Skeletal muscle satellite cell (primary cell): ENCODE measurements around the gene DMAP1.

DNA sequence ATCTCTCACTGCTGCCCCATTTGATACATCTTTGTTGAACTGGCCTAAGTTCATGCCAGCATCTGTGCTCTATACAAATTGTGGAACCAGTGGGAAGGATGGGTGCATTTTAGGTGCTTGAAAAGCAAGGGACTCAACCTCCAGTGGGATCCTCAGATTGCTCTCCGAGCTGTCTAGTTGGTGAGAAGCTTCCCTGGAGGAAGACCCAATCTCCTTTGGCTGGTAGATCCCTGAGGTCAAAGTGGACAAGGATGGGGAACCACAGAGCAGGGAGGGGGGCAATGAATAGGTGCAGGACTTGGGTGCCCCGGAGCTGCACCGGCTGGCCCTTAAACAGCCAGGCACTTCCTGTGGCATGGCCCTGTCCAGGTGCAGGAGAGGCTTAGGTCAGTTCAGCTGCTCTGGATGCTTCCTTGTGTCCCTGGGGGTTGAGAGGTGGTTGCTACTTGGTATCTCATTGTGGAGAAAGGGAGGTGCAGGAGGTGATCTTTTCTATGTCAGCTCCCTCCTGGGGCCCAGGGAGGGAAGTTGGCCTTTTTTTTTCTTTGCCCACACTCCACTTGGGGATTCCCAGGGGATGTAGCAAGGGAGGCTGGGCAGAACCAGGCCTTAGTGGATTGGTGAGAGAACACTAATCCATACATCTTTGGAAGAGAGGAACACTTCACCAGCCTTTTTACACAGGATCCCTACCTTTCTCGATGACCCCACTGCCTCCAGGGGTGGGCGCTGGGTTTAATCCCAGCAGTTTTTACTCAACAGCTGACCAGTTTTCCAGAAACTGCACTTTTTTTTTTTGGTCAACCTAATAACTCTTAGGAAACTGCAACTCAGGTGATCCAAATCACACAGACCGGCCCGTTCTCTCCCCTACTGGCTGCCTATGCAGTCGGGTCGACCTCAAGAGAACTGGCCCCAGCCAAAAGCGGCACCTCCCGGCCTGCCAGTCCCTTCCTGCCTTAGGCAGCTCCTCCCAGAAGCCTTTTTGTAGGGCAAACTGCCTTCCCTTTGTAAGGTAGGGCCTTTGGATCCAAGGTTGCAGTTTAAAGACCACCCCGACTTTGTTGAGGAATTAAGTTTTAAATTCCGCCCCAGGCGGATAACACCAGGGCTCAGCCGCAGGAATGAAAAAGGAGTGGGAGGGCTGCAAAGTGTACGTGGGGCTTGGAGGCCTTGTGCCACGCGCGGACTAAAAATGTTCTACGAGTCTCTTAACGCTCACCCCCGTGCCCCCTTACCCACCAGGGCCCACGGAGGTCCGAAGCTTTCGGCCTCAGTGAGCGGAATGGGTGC is 1.1 kb upstream of the ST3GAL3 start:
- CAGE, long polyA plus RNA: no peak

- CAGE, long polyA plus RNA: no peak
Observed at GRCh38 chr1:43880924-43881199, 52.7 kb upstream of the ARTN start.

DNA sequence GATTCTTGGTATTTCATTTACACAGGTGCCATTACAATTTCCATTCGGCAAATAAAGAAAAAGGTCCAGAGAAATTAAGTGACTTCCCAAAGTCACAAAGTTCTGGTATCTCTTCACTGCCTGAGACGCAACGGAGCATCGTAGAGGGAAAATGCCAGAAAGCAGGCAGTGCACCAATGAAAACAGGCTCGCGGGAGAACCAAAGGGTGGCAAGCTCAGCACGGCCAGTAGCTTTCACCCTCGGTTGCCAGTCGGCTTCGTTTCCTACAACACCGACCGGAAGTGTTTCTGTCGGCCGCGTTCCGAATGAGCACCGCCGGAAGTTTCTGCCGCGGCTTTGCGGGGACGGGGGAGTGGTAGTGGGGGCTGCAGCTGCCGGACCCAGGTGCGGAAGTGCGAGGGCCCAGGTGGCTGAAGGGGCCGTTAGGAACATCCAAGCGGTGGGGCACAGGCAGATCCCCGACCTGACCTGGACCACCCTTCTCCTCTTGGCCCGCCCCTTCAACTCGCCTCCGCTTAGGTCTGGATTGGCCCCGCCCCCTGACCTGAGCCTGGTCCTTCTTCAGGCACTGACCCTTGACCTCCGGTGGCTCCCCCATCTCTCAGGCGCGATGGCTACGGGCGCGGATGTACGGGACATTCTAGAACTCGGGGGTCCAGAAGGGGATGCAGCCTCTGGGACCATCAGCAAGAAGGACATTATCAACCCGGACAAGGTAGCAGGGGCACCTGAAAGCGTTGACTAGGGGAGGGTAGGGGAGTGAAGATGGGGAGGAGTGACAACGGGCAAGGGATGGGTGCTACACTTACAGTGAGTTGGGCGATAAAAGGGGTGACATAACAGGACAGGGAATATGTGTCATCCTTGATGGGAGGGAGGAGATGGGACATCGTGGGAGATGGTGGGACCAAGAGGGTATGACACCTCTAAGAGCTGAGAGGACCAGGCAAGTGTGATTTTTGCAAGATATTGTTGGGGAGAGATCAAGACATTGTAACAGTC is at the start of gene DMAP1:
Gene DMAP1, plus strand, starts transcription at position 329 of the 1,003 bp plus-strand sequence.
- CAGE, long polyA plus RNA: no peak

GRCh38 chr1:44217084-44217520 is 3.8 kb downstream of the DMAP1 start:
- CAGE, long polyA plus RNA: no peak

- CAGE, long polyA plus RNA: no peak
Observed at GRCh38 chr1:44244035-44244661, 30.9 kb downstream of the DMAP1 start.

- CAGE, long polyA plus RNA: no peak
Observed at GRCh38 chr1:44255269-44256254, 42.3 kb downstream of the DMAP1 start.

GRCh38 chr1:44276650-44277722 is 63.7 kb downstream of the DMAP1 start:
- CAGE, long polyA plus RNA: no peak

DNA sequence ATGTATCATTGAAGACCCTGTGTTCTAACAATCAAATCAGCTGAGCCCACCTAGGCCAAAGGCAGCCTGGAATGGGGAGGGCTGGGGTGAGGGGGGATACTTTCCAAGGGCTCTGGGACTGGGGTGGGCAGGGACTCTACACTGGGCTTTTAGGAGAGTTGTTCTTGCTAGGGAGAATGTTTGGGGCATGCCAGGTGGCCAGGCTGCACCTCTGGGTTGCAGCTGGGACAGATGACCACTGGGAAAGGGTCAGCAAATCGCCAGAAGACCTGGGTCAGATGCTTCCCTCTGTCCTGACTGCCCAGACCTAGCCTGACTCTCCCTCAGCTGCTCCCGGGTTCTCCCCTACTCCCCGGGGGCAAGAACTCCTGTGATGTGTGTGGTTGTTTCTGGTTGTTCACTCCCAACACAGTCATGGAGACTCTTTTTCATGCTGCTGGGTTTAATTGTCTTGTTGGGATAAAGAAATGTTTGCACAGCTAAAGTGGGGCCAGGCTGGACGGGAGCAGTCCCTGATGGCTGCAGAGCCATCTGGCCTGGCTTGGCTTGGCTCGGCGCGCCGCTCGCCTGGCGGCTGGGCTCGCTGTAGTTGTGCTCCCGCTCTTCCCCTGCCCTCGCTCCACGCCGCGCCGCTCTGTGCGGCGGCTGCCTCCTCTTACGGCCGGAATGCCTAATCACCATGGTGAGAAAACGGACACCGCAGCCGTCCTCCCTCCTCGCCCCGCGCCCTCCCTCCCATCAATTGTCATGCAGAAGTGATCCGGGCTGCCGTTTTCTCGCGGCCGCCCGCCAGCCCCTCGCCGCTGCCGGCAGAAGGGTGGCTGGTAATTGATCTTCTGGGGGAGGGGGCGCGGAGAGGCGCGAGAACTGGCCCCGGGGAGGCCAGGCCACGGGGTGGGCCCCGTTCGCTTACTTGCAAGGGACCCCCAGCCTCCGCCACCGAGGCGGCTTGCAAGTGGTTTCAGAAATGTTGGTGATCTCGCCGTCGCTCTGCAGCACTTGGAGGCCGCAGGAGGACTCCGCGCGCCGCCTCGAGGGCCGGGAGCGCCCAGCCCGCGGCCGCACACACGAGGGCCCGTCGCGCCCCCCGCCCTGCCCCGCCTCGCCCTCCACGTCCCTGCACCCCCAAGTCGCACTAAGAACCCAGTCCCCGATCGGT is 12.2 kb downstream of the RNF220 start:
- CAGE, long polyA plus RNA: no peak

DNA sequence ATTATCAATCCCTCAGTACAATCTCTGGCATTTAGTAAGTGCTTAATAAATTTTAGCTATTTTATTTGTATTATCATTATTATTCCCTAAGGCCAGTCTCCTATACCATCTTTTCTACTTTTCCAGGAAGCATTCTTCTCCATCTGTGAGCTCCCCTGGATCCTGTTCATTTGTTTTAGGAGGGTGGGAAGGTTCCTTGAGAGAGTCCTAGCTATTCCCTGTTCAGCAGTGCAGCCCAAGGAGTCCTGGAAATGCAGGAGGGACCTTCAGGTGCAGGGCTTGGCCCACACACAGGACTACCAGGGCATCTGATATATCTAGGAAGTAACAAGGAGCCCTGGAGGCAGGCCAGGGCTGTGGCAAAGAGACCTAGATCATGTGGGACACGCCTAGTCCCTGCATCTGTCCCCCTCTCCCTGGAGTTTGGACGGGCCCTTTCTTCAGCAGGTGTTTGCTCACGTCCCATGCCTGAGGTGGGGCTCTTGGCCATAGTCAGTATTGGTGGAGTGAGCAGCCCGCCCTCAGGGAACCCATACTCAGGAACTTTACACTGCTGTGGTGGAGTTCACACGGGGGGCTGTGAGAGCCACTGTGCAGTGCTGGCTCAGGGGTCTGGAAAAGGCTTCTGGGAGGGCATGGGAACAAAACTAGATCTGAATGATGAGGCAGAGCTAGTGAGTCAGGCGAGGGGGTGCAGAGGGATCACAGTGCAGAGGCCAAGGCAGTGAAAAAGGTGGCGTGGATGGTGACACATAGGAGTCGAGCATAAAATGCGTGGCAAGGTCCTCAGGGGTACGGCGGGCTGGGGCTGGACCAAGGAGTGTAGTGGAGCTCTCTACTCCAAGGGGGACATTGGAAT is 25.7 kb downstream of the TMEM53 start:
- CAGE, long polyA plus RNA: no peak

GRCh38 chr1:44757400-44757738 is 17.7 kb downstream of the KIF2C start:
- CAGE, long polyA plus RNA: no peak

DNA sequence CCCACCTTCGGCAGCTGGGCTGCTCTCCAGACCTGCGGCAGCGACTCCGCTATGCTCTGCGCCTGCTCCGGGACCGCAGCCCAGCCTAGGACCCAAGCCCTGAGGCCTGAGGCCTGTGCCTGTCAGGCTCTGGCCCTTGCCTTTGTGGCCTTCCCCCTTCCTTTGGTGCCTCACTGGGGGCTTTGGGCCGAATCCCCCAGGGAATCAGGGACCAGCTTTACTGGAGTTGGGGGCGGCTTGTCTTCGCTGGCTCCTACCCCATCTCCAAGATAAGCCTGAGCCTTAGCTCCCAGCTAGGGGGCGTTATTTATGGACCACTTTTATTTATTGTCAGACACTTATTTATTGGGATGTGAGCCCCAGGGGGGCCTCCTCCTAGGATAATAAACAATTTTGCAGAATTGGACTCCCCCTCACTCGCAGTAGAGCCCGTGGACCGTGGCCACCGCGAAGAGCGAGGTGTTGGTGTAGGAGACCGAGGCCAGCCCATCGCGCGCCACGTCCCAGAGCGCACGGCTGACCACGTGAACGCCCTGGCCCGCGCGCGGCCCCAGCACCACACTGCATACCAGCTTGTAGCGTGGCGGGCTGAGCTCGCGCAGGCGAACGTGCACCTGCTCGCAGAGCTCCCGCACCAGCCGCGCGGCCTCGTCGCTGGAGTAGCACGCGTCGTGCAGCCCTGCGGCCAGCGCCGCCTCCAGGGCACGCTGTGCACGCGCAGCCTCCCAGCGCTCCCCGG is 1.4 kb downstream of the DYNLT4 start:
- CAGE, long polyA plus RNA: no peak

GRCh38 chr1:44826364-44826962 is 16.6 kb downstream of the PTCH2 start:
- CAGE, long polyA plus RNA: no peak

GRCh38 chr1:45012566-45013549 is 804 bp downstream of the UROD start:
- CAGE, long polyA plus RNA: start-site peak on the plus strand at chr1:45012762-45012812, 116 and 110 reads in 2 replicates

- CAGE, long polyA plus RNA: no peak
Observed at GRCh38 chr1:45543770-45544241, 6.8 kb upstream of the AKR1A1 start.

DNA sequence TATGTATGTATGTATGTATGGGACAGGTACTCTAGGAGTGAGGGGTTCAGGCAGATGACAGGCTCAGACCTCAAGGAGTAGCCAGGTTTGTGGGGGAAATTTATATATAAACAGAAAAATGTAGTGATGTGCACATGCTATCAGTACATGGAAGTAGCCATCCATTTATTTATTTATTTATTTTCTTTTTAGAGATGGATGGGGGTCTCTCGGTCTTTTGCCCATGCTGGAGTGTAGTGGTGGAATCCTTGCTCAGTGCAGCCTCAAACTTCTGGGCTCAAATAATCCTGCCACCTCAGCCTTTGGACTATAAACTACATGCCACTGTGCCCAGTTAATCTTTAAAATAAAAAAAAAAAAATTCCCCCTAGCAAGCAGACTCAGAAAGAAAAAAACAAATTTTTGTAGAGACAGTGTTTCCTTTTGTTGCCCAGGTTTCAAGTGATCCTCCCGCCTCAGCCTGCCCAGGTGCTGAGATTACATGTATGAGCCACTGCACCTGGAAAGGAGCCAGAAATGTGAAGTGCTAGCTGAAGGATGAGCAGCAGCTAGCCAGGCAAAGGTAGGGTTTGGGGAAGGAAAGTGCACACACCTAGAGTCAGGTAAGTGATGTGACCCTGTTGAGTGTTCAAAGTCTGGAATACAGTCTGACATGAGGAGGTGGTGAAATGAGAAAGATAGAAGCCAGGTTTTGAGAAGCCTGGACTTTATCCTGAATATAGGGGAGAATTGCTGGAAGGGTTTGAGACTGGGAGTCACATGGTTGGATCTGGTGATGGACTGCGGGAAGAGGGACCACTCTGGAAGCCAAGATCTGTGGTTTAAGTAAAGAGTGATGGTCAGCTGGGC is 1.6 kb downstream of the AKR1A1 start:
- CAGE, long polyA plus RNA: no peak

GRCh38 chr1:45606941-45607922 is 16.6 kb downstream of the CCDC17 start:
- CAGE, long polyA plus RNA: no peak

DNA sequence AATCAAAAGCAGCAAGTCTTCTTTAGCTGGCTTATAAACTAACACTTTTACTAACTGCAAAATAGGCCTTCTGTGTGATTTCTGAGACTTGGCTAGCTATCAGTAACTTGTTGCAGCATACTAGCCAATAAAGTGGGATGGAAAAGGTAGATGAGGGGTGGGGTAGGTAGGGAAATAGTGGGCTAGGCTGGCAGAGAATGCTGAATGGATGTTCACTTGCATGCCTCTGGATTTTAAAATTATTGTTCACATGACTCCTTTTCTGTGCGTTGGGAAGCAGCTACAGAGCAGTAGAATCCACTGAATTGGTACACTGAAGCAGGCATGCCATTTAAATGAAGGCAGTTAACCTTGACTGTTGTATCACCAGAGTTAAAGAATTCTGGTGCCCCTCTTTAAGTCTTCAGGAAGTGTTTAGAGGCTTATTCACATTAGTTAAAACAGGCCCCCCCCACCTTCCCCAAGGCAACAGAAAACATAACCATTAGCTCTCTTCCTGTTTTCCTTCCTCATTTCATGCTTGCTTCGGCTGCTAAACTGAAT is 15.3 kb downstream of the CCDC17 start:
- CAGE, long polyA plus RNA: no peak

DNA sequence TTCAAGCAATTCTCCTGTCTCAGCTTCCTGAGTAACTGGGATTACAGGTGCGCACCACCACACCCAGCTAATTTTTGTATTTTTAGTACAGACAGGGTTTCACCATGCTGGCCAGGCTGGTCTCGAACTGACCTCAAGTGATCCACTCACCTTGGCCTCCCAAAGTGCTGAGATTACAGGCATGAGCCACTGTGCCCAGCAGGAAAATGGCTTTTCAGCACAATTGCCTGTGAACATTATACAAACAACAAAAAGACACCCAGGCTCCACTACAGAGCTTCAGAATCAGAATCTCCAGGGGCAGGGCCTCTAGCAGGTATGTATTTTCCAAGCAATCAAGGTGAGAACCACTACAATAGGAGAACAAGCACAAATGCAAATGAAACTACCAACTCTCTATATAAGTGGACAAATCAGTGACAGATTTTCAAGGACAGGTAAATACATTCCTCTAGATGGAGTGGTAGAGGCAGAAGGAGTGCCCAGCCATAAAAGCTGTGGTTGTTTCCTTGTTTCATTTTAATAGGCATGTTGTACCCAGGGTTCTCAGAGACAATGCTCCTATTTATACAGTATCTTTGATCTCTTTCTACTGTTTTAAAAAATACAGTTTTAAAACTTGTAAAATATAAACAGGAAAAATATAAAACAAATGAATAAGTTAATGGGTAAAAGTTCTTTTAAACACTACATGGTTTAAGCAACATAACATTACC is 20.1 kb upstream of the CCDC17 start:
- CAGE, long polyA plus RNA: no peak

- CAGE, long polyA plus RNA: no peak
Observed at GRCh38 chr1:45658039-45658539, 28.2 kb downstream of the GPBP1L1 start.

- CAGE, long polyA plus RNA: no peak
Observed at GRCh38 chr1:45685865-45686415, 393 bp downstream of the GPBP1L1 start.